Aortic smooth muscle cell (primary cell): Measurements from ENCODE around the gene NSRP1.

DNA sequence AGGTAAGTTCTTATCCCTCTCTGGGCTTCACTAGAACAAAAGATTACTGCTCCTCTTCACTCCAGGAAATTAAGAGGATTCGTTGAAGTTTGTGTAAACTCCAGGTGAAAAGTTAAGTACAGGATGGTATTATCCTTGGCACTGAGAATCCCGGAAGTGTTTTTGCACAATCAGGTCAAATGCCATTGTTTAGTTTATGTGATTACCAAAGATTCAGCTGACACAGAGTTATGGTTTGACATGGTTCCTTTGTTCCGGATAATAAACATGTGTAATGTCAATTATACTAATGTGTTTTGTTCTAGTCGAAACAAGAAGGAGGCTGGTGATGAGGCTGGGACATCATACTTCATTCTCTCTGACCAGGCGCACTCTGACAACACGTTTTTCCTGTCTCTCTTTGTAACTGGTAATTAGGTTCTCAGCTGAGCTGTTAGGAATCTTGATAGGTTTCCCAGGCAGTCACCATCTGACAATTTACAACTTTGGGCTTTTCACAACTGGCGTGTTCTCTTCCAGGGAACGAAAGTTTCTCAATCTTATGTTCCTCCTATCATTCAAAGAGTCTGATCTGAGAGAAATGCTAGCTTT, 10.8 kb upstream of the TAOK1 start:
- RRBS = 71% methylated on average over 2 of the region's 8 CpGs

DNA sequence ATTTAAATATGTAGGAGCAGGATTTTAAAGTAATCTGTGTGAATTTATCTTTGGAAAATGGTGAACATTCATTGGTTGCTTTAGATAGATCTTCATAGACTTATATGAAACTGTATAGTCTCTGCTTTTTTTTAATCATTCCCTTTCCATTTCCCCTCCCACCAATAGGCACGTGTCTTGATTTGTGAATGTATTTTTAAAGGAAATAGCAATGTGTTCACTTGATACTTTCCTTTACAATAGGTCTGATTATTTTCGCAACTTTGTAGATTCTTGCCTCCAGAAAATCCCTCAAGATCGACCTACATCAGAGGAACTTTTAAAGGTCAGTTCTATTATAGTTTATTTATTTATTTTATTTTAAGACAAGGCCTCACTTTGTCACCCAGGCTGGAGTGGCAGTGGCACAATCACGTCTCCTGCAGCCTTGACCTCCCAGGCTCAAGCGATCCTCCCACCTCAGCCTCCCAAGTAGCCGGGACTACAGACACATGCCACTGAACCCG, 75.2 kb downstream of the ABHD15 start:
- RRBS = no CpG with 5 or more reads among the region's 7 CpGs

DNA sequence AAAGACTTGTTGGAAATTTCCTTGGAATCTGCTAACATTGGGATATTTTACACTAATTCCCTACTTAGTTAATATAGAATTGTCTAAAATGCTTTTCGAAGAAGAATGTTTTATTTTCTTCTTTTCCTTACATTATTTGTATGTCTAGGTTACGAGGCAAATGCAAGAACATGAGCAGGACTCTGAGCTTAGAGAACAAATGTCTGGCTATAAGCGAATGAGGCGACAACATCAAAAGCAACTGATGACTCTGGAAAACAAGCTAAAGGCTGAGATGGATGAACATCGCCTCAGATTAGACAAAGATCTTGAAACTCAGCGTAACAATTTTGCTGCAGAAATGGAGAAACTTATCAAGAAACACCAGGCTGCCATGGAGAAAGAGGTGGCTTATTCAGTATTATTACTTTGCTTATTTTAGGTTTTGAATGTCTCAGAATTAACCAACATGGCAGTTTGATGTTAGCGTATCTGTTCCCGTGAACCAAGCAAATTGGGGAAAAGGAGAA, 59.0 kb downstream of the ABHD15 start:
- RRBS = no CpG with 5 or more reads among the region's 8 CpGs

GRCh38 chr17:29664843-29665885, 42.5 kb upstream of the CORO6 start:
- RRBS = no CpG with 5 or more reads among the region's 3 CpGs

GRCh38 chr17:29752626-29753213, 130.0 kb upstream of the CORO6 start:
- RRBS = no CpG with 5 or more reads among the region's 4 CpGs

DNA sequence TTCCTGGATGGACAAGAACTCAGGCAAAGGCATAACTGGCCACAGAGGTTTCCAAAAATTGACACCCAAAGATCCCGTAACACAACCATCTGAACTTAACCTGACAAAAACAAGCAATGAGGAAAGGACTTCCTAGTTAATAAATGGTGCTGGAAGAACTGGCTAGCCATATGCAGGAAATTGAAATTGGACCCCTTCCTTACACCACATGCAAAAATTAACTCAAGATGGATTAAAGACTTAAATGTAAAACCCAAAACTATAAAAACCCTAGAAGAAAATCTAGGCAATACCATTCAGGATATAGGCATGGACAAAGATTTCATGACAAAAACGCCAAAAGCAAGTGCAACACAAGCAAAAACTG, 23.9 kb downstream of the SSH2 start:
- RRBS = no CpG with 5 or more reads among the region's 2 CpGs

- RRBS = no CpG with 5 or more reads among the region's 39 CpGs
Measured at GRCh38 chr17:29928814-29929948, 847 bp downstream of the SSH2 start.

DNA sequence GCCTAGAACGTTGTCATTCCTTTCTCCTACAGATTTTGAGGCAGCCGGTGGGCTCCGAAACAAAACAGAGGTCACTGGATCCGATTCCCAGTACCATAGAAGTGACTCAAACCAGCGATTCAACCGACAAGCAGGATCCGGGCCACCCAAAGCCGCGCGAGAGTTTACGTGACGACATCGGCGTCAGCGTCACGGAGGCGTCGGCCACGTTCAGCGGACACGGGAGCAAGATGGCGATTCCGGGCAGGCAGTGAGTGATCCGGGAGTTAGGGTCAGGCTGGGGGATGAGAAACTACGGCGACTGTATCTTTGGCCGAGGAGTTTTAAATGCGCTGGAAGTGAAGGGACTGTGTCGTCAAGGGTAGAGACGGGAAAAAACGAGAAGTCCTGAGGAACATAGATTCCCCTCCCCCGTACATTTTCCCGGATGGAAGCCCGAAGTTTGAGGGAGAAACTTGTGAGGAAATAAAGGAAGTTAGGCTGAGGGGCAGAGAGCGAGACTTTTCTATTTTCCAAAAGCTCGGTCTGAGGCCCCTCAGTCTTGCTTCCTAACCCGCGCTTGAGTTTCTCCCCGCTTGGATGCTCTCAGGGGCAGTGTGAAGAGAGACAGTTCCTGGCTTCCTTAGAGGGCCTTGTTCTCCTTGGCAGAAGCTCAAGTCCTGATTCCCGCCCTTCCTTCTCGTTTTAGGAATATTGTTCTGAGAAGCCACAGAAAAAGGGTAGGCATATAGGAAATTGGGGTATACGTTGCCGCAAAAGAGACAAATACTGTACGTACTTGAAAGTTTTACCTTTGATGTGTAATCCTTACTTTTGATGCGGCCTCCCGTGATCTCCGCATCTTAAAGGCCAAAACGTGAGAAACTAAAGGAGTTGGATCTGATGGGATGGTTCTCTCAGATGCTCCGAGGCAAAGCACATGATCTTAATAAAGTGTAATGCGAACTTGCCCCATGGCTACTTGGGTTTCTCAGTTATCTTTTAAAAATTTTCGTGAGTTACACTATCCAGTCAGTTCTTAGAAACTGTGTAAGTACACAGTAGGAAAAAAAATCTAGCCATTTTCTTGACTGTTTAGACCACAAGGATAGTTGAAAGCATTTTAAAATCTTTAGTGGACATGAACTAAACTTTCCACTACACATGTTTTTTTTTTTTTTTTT, at the start of gene NSRP1:
Gene NSRP1, plus strand, starts transcription at position 203 of the 1,163 bp plus-strand sequence.
- RRBS = under 1% methylated on average over 15 of the region's 51 CpGs

- RRBS = no CpG with 5 or more reads among the region's 4 CpGs
Measured at GRCh38 chr17:30233652-30234086, 1.8 kb downstream of the SLC6A4 start.

DNA sequence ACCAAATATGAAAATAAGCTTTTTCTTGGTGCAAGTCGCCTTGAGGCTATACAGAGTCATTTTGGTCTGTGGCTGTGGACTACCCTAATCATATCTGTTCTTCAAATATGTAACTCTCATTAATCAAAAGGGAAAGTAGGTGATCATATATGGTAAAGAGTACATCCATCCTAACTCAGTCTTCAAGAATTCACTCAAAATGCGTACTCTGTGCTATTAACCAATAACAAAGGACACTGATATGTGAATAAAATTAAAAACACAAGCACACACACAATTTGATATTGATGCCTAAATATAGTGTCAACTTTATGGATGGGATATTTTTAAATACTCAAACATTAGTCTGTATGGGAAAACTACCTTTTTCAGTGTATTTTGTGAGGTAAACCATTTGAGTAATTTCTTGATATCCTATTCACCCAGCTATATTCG, 2.7 kb downstream of the CPD start:
- RRBS = no CpG with 5 or more reads among the region's 3 CpGs

GRCh38 chr17:30700869-30701529, 123.5 kb downstream of the CRLF3 start:
- RRBS = no CpG with 5 or more reads among the region's 11 CpGs

GRCh38 chr17:30728355-30729243, 95.9 kb downstream of the CRLF3 start:
- RRBS = no CpG with 5 or more reads among the region's 15 CpGs

GRCh38 chr17:30735274-30735983, 89.1 kb downstream of the CRLF3 start:
- RRBS = no CpG with 5 or more reads among the region's 14 CpGs

- RRBS = no CpG with 5 or more reads among the region's 15 CpGs
Measured at GRCh38 chr17:30939021-30939711, 17.4 kb downstream of the ADAP2 start.

DNA sequence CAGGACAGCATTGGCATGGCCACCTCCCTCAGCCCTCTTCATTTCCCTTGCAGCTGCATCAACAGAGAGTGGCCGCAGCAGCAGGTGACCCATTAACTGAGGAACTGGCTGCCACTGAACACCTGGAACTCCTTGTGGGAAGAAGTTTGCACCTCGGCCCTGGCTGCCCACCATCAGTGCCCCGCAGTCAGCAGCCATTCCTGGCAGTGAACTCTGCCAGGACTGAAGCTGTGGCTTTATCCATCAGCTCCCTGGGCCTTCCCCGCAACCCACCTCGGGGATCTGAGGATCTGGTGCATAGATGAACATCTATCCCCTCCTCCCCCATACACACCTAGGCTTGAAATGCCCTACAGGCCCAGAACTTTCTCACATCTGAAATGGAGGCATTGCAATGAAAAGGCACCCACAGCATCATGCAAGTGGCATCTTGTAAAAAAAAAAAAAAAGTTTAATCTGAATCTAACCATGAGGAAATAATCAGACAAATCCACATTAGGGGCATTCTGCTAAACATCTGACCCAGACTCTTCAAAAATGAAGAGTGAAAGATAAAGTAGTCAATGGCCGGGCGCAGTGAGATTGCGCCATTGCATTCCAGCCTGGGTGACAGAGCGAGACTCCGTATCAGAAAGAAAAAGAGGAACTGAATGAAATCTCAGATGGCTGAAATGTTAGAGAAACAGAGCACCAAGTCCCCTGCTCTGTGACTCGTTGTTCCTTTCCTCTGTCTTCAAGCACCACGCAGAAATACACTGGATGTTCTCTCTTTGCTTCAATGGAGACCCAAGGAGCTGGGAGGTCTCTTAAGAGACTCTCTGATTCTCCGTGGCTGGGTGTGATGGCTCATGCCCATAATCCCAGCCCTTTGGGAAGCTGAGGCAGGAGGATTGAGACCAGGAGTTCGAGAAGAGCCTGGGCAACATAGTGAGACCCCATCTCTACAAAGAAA, 12.8 kb upstream of the RNF135 start:
- RRBS = no CpG with 5 or more reads among the region's 14 CpGs

DNA sequence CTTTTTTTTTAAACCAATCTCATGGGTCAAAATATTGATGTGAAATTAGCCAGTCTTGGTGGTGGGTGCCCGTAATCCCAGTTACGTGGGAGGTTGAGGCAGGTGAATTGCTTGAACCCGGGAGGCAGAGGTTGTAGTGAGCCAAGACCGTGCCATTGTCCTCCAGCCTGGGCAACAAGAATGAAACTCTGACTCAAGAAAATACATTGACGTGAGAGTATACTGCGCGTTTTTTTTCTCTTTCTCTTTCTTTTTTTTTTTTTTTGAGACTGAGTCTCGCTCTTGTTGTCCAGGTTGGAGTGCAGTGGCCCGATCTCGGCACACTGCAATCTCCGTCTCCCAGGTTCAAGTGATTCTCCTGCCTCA, 20.3 kb downstream of the RNF135 start:
- RRBS = no CpG with 5 or more reads among the region's 11 CpGs

DNA sequence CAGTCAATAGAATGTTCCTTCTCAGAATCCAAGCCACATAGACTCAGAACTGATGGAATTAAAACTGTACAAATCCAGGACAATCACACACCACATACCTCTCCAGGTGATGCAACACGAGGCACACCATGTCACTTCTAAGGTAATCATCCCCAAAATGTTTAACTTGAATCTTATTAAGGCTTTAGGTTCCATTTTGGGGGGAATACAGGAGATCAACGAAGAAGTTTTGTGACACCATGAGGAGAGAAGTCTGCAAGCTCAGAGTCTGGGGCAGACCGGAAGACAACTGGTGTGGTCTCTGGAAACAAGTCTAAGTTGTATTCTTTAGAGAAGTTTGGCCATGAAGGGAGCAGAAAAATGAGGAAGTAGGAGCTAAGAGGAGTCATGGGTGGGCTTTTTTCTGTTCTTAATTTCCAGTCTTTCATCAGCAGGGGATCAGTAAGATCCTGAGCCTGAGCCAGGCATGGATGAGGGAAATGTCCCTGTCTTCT, 35.9 kb upstream of the NF1 start:
- RRBS = no CpG with 5 or more reads among the region's 3 CpGs

DNA sequence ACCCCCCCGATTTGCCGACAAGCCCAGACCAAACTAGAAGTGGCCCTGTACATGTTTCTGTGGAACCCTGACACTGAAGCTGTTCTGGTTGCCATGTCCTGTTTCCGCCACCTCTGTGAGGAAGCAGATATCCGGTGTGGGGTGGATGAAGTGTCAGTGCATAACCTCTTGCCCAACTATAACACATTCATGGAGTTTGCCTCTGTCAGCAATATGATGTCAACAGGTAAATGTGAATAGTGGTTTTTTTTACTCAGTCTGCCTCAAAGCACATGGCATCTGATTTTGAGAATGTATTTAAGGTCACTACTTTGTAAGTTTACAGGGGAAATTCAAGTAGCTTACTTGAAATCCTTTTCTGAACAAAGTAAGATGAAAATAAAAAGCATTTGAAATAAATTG, 70.6 kb downstream of the OMG start:
- RRBS = no CpG with 5 or more reads among the region's 4 CpGs

GRCh38 chr17:31232487-31233257, 64.4 kb downstream of the OMG start:
- RRBS = no CpG with 5 or more reads among the region's 11 CpGs